Karpas-422 (cell line): ENCODE measurements around a stretch of chr6.

DNA sequence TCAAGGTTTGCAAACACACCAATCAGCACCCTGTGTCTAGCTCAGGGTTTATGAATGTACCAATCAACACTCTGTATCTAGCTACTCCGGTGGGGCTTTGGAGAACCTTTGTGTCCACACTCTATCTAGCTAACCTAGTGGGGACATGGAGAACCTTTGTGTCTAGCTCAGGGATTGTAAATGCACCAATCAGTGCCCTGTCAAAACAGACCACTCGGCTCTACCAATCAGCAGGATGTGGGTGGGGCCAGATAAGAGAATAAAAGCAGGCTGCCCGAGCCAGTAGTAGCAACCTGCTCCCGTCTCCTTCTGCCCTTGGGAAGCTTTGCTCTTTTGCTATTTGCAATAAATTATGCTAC is 5.8 kb upstream of the SMIM13 start:
- PRO-cap, result no peak
- RAMPAGE, long total RNA, result no peak

- PRO-cap, result no peak
- RAMPAGE, long total RNA, result no peak
These were observed 12.9 kb downstream of the NEDD9 start for GRCh38 chr6:11219466-11219998.

DNA sequence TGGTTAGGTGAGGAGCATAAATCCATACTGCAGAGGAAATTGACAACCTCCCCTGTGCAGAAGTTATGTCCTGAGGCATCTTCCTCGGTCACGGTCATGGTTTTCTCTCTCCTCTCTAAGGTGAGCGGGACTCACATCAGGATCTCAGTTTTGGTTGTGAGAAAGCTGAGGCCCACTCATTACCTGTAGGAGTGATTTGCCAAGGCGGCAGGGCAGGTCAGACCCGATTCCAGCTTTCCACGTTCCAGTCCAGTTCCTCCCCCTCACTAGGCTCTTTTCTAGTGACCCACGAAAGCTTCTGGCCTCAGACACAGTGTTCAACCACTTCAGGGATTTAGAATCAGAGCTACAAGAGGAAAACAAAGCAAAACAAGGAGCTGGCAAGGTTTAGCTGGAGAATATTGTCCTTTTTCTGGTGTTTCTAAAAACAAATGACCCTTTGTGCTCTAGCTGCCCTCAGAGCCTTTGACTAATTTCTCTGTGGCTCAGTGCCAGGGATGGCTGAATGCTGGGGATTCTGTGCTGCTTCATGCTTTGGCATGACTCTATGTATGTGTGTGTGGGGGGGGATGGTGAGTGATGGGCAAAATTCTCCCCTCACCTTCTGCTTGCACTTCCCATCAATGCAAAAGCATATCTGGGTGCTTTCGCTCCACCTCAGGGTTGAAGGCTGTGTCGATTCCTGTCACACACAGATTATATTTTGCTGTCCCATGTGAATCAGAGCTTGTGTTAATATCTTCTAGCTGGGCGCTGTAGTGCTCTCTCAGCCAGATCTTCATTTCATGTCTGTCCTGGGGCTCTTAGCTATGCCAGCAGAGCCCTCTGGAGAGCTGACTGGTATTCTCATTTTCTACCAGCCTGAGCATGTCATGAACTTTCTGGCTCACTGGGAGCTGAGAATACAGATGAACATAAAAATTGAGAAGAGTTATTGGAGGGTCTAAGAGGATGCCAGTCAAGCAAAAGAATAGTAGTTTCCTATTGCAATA is 19.2 kb upstream of the NEDD9 start:
- PRO-cap, result no peak
- RAMPAGE, long total RNA, result no peak

- PRO-cap, result no peak
- RAMPAGE, long total RNA, result no peak
These were observed 30.8 kb upstream of the NEDD9 start for GRCh38 chr6:11263118-11263843.

DNA sequence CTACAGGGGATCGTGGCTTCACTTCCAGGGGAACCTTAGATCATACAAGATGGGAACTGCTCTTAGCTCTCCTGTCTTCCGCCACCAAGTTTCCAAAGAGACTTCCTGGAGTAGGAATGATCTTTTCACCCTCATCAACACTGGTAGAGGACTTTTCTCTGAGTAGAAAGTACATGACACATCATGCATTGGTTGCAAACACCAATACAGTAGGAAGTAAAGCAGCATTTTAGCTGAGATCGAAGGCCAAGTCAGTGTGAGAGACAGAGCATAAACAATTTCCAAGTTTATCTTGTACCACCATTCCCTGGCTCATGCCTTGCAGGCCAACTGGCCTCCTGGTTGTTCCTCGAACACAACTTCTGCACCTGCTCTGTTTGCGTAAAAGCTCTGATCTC is 113.1 kb upstream of the NEDD9 start:
- PRO-cap, result no peak
- RAMPAGE, long total RNA, result no peak

- PRO-cap, result no peak
- RAMPAGE, long total RNA, result no peak
These were observed 134.2 kb upstream of the NEDD9 start for GRCh38 chr6:11366579-11367100.

DNA sequence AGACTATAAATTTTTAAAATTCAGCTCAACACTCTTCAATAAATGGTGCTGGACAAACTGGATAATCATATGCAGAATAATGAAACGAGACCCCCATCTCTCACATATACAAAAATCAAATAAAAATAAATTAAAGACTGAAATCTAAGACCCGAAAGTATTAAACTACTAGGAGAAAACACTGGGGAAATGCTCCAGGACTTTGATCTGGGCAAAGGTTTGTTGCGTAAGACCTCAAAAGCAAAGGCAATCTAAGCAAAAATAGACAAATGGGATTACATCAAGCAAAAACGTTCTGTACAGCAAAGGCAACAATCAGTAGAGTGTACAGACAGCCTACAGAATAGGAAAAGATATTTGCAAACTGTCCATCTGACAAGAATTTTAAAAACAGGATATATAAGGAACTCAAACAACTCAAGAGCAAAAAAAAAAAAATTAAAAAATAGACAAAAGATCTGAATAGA is 138.6 kb upstream of the TMEM170B start:
- PRO-cap, result no peak
- RAMPAGE, long total RNA, result no peak

DNA sequence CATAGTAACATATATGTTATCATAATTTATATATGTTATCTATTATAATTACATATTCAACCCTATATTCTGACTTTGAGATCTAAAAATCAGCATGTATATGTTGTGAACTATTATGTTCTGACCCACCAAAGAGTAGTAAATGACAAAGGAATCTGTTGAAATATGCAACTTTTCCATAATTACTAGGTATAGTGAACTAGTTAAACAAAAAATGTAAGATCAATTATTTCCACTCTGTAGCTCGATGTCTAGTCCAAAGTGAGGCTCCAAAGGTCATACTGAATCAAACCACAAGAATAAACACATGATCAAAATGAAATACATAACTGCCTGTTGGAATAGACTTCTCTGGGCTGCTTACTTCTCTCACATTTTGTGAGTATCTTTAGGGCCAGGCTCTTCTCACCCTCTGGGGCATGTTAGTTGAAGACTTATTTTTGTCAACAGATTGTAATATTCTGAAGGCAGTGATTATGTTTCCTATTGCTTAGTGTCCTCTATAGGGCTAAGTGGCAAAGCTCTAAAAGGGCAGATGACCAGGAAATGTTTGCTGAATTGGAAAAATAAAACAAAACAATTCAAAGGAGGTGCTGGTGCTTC is 103.7 kb upstream of the TMEM170B start:
- PRO-cap, result no peak
- RAMPAGE, long total RNA, result no peak

- PRO-cap, result no peak
- RAMPAGE, long total RNA, result no peak
These were observed 51.1 kb upstream of the TMEM170B start for GRCh38 chr6:11486310-11486888.

DNA sequence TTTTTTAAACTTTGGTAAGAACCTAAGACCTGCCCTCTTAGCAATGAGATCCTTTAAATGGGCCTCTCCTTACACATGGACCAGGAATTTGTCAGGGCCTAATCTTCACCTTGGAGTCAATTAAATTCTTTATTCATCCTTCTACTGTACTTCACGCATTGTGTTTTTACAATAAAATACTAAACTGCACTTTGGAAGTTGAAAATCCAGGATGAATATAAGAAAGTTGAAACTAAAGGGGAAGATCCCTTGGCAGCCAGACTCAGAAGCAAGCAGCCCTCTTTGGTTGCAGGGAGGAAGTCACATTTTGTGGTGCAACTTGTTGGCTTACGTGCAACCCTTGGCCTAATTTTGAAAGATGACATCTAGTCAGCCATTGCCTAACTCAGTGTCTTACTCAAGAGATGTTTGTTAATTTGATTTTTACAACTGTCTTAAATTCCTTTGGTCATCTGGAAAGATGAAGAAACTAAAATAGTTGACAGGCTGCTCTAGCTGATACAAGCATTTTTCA is 11.9 kb upstream of the TMEM170B start:
- PRO-cap, result no peak
- RAMPAGE, long total RNA, result no peak

DNA sequence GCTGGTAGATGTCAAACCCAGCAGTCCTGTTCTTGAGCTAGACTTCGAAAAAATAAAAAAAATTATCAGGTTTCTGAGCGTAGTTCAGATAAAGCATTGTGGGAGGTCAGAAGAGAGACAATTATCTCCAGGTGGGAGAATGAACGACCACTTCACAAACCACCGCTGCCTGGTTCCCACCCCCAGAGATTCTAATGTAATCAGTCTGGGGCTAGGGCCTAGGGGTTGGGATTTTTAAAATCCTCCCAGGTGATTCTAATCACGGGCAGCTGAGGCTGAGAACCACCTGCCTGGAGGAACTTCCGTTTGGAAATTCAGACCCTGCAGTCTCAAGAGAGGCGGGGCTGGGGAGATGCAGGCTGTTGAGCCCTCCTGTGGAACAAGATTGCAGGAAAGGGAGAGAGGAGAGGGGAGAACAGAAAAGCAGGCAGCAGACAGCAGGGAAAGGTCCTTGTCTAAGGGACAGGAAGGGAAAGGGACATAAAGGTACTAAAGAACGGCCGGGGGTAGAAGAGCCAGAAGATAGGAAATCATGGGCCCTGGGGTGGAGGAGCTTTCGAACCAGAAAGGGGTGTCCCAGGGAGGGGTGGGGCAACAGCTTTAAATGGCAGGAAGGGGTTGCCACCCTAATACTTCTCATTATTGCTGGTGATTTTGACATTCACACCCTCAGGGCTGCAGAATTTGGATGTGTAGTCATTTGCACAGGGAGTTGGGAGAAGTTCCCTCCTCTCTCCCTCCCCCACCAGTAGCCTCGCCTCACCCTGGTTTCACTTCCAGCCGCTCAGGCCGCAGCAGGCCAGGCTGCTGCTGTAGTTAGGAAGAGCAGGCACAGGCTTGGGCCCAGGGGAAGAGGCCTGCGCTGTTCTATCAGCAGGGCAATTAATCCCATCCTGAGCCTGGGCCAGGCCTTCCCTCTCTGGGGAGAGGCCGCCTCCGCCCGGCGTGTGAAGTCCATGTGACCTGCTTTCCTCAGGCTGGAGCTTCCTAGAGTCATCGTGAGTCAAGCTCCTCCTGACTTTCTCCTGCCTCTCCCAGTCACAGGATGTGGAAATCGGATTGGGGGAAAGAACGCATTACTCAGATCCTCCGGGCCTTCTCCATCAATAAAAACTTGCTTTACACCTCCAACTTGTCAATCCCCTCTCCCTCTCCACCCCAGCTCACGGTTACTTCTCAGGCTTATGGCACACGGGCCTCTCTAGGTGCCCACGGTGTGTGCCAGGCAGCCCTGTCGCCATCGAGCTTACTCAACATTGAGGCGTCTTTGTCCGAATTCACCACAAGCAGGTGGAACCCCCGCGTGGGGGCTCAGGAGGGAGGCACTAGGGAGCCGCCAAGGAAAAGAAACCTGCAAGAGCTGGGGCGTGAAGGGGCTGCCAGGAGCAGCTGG is 8.1 kb downstream of the ADTRP start:
- PRO-cap, result no peak
- RAMPAGE, long total RNA, result no peak

- PRO-cap, result no peak
- RAMPAGE, long total RNA, result no peak
These were observed 75.2 kb upstream of the ADTRP start for GRCh38 chr6:11853806-11854275.

GRCh38 chr6:11854278-11854848 is 75.8 kb upstream of the ADTRP start:
- PRO-cap, result no peak
- RAMPAGE, long total RNA, result no peak

GRCh38 chr6:11937101-11937439 is 75.0 kb upstream of the HIVEP1 start:
- PRO-cap, result no peak
- RAMPAGE, long total RNA, result no peak

DNA sequence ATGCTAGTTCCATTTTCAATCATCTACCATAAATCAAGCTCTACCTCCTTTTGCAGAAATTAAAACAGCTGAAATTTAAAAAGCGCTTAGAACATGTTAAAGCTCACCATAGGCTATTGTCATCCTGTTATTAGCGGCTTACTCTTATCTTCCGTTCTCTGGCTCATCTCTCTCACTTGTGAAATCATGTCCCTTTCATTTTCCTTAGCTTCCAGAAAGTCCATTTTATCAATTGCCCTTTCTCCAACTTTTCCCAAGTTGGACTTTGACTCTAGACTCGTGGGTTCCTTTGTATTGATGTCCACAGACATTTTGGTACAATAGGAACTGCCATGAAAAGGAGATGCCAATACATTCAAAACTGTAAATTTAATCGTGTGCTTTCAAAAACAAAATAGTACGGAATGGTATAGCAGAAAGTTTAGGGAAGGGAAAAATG is 10.5 kb upstream of the HIVEP1 start:
- PRO-cap, result no peak
- RAMPAGE, long total RNA, result no peak

DNA sequence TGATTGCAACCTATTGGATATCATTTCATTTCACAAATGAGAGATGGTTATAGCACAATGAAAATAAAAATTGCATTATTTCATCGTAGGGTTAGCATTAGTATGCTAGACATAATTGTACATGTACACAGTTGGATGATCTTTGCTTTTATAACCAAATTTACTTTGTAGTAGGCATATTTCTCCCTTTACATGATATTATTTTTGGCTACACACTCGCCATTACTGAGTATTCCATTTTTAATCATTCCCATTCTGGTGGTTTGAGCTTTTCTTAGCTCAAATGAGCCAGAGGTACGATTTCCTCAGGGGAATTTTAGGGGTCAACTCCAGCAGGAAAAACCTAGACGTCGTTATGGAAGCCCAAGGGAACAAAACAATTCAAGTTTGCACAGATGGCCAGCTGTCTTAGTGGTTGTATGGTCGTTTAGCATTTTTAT is 2.0 kb upstream of the HIVEP1 start:
- PRO-cap, result no peak
- RAMPAGE, long total RNA, result no peak

- PRO-cap, result no peak
- RAMPAGE, long total RNA, result no peak
These were observed 529 bp upstream of the HIVEP1 start for GRCh38 chr6:12011314-12012252.

GRCh38 chr6:12107410-12108064 is 95.4 kb downstream of the HIVEP1 start:
- PRO-cap, result no peak
- RAMPAGE, long total RNA, result no peak

GRCh38 chr6:12140278-12141126 is 128.4 kb downstream of the HIVEP1 start:
- PRO-cap, result no peak
- RAMPAGE, long total RNA, result no peak

DNA sequence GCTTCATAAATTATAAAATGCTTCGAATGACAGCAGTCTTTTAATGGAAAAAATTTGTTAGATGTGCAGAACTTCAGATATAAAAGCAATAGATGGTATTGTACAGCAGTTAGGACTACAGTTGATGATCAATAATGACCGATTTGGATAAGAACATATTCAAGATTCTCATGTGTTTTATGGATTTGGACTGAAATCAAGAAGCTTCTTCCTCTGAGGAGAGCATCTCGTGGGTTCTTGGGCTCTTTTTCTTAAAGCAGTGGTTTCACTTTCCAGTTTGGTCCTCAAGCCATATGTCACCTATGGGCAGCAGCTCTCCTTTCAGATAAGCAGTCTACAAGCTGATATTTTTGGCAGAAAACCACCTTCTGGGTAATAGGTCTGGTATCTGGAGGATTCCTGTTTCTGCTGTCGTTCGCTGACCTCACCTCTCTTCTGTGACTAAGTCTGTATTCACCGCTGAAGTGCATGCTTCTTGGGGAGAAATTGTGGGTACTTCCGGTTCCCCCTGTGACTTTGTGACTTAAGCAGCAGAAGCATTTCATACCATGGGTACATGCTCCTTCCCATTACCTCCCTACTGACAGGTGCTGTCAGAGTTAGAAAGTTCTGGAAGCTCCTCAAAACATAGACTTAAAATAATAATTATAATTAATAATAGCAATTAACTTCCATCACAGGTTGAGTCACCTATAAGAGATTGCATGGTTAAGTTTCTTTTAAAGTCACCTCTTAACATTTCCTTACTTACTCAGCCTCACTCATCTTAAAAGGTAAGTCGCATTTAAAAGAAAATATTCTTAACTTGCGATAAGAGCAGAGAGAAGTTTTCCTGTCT is 193.6 kb downstream of the EDN1 start:
- PRO-cap, result no peak
- RAMPAGE, long total RNA, result no peak